Non-pigmented ciliary epithelial cell (primary cell): ENCODE measurements around a stretch of chr15.

DNA sequence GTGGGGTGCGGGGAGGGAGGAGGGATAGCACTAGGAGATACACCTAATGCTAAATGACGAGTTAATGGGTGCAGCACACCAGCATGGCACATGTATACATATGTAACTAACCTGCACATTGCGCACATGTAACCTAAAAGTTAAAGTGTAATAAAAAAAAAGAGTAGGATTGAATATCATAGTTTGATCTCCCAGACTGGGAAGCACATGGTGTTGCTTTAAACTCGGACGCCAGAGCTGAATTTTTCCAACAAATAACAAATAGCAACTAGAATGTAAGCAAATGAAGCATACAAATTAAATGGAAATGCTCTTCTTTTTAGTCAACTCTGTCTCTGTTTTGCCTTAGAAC, 157.1 kb downstream of the GOLGA6L6 start:
- RRBS: no CpG with 5 or more reads among the region's 5 CpGs

GRCh38 chr15:21262568-21263074, 177.7 kb downstream of the POTEB3 start:
- RRBS: 90% methylated on average over 3 of the region's 18 CpGs

- RRBS: no CpG with 5 or more reads among the region's 26 CpGs
Observed at GRCh38 chr15:22823824-22824603, 14.5 kb upstream of the NIPA2 start.

GRCh38 chr15:23395083-23395534, 40.6 kb downstream of the GOLGA8S start:
- RRBS: no CpG with 5 or more reads among the region's 10 CpGs

DNA sequence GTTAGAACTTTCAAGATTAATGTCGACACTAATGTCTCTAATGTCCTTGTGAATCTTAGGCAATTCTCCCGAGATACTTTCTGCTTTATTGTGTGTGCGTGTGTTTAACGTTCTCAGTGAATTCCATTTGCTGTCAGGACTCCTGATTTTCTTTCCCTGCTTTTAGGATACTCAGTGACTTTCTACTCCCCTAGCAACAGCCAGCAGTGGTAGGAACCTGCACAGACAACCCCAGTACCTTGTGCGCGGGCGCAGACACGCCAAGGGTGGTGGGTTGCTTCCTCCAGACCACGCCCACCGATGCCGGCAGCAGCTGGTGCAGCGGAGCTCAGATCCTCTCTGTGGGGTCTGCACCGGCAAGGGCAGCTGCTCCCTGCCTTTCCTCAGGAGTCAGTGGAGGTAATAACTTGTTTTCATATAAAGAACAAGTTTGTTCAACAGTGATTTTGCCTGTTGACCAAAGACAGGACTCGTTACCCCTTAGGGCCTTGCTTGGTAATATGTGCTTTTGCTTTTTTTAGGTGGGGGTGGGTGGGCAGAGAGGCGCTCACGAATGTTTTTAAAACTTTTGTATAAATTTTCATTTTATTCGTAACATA, 225.1 kb upstream of the NDN start:
- RRBS: 23% methylated on average over 3 of the region's 17 CpGs

DNA sequence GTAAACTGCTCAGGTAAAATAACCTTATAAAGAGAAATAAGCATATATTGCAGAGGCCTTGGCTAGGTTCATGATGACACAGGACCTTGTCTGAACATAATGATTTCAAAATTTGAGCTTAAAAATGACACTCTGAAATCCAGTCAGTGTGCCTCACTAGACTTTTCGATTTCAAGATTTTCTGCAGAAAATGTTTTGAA, 27.0 kb downstream of the SNRPN start:
- RRBS: no CpG with 5 or more reads among the region's 1 CpG

DNA sequence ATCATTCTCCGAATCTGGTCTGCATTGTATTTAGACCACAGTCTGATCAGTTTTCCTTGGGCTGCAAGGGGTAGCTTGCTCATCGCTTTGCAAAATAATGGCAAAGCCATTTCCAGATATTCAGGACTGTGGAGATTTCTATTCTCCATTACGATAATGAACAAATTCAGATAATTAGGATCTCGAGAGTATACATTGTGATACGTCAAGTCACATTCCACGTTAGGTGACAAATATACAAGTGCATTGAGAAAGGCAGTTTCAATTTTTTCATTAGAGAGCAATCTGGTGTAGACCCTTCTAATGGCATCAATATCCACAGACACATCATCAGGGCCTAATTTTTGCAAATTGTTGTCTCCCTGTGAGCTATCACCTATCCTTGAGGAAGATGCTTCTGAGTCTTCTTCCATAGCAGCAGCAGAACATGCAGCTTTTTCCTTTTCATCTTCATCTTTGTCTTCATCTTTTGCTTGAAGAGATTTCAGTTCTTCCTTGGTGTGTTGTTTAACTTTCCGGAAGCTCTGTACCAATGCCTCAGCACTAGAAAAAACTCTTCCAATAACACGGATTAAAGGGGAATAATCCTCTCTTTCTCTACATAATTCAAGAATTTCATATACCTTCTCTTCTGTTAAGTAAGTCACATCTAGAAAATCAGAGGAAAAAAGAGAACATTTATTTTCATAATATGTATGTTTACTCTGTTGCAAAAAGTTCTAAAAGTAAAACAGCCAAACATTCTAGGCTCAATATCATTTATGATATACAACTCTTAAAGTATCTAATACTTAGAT, 67.5 kb downstream of the UBE3A start:
- RRBS: no CpG with 5 or more reads among the region's 8 CpGs

DNA sequence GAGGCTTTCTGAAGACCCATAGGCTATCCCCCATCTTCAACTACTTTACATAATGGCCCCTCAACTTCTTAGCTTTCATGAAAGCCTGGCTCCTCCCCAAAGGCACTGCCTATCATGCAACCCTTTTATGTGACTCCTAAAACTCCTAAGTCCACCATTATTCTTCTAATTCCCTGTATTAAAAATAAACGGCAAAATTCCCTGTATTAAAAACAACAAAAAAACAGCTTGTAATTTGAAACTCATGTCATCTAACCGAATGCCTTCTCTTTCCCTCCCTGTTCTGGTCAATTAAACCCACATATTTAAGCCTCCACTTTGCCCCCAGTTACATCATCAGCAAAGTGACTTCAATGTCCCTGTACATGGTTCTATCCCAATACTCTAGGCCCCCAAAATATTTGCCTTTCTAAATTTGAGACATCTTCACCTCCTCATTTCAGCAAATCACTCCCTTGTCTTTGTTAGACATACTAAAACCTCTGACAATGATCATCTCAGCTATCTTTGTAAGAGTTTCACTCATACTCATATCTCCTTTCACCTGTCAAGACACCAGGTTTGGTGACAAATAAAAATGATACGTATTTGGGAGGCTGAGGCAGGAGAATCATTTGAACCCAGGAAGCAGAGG, 41.2 kb downstream of the UBE3A start:
- RRBS: no CpG with 5 or more reads among the region's 3 CpGs

GRCh38 chr15:25411542-25412552, 27.0 kb downstream of the UBE3A start:
- RRBS: no CpG with 5 or more reads among the region's 9 CpGs

DNA sequence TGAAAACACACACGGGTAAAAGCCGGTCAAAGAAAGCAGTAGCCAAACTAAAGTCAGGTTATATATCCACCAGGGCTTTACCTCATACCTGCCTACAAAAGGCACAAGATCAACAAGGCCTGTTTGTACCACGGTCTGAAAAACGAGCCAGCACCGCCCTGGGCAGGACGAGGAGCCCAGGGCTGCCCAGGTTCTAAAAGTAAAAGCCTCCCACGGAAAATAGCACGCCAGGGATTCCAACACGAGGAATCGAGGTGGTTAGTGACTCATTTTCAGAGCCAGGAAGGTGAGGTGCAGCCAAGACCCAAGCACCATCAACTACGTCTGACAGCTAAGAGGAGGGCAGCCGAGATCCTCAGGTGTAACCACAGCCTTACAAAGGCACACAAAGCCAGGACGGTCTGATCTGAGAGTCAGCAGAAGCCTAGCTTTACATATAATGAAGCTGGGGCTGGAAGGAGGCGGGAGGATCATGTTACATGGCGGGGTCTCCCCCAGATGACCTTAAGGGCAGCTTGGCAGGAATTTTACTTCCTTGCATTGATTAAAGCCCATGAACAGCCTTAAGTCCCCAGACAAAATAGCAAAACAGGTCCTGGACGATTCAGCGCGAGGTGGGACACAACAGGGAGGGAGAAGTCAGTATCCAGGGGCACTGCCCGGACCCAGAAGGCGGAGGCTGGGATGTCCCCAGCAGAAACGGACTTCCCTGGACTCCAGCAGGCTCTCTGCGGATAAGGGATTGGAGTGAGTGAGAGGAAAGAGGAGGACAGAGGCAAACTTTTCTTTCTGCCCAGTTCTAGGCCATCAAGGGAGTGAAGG, 52.4 kb downstream of the ATP10A start:
- RRBS: no CpG with 5 or more reads among the region's 22 CpGs

DNA sequence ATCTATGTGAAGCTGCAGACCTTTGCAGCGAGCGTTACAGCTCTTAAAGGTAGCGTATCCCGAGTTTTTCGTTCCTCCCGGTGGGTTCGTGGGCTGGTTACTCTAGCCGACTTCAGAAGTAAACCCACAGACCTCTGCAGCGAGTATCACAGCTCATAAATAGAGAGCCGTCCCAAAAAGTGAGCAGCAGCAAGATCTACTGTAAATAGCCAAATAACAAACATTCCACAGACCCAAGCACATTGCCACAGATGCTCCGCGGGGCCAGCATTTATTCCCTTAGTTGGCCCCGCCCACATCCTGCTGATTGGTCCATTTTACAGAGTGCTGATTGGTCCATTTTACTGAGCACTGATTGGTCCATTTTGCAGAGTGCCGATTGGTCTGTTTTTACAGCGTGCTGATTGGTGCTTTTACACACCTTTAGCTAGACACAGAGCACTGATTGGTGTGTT, 17.2 kb upstream of the GABRB3 start:
- RRBS: no CpG with 5 or more reads among the region's 15 CpGs

DNA sequence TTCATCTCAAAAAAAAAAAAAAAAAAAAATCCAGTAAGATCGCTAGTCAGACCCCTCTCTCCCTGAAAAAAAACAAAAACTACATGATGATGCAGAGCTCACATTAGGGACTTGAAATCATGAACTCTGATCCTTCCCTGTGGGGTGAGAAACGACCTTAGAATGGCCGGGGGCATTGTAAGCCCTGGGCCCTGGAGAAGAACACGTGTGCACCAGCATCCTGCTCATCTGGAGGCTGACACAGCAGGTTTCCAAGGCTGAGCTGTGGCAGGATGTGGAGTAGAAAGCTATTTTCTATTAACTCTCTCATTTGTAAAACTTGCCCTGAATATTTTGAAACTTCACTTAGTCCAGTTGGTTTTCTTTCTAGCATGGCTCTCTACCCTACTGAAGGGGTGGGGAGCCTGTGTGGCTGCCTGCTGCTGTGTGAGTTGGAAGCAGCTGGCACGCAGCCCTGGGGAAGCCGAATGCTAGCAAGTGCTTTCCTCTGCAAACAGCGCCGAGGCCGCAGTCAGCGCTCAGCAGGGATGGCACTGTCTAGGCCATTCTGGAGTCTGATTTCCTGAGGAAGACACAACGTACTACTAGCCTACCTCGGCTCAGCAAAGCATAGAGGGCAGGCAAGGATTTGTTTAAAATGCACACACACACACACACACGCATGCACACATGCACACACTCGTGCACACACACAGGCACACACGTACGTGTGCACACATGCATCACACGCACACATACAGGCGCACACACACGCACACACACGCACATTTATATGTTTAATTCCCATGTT, 58.0 kb downstream of the GABRG3 start:
- RRBS: no CpG with 5 or more reads among the region's 20 CpGs

GRCh38 chr15:27088723-27089653, 118.0 kb downstream of the GABRG3 start:
- RRBS: 97% methylated on average over 5 of the region's 25 CpGs

DNA sequence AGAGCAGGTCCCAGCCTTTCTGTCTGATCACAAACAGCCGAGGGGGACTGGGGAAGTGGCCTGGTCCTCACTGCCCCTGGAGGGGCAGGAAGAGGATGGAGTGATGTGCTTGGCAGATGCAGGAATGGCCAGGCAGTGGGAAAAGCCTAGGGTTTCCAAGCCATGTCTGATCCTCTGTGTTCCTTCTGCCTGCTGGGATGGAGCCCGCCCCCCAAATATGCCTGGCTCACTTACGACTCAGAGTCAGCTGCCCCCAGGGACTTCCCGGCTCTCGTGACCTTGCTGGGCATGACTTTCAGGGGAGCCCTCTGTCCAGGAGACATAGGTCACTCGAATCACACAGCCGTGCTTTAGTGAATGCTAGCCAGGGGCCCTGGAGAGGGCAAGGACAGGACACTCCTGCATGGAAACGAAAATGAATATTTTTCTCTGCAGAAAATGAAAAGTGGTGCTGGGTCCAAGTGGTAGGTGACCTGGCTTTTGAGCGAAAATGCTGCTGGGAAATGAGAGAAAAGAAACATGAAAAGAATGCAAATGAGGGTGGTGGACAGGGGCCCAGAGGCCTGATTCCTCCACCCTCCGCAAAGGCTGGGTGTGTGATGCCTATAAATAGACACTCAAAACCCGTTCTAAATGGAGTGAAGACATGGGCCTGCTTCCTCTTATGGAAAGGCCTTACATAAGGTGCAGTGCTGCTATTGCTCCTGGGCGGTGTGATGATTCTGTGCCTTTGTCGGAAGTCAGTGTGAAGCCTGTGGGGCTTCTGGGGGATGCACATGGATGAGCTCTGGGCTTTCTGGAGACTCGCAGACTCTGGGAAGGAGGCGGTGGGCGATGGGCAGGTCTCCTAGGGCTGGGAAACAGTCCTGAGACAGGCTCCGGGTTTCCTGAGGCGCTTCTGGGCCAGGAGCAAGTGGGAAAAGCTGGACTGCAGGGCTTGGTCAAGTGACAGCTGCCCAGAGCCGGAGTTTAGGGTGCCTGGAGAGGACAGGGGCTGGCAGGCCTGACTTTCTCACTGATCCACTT, 107.5 kb downstream of the APBA2 start:
- RRBS: 87% methylated on average over 3 of the region's 19 CpGs

DNA sequence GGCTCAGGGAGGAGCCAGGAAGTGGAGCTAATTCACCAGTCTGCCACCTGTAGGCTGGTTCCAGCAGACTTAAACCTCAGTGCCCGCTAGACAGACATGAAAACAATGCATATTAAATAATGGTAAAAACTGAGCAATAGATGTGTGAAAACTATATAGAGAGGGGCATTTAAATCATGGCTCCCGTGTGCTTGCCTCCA, 1.9 kb downstream of the ENTREP2 start:
- RRBS: no CpG with 5 or more reads among the region's 2 CpGs

- RRBS: no CpG with 5 or more reads among the region's 10 CpGs
Observed at GRCh38 chr15:30960721-30961487, 30.5 kb downstream of the MTMR10 start.

GRCh38 chr15:30991917-30992130, 396 bp upstream of the MTMR10 start:
- RRBS: 2% methylated on average over 4 of the region's 20 CpGs

GRCh38 chr15:31014212-31014684, 22.8 kb upstream of the MTMR10 start:
- RRBS: no CpG with 5 or more reads among the region's 1 CpG

- RRBS: no CpG with 5 or more reads among the region's 4 CpGs
Observed at GRCh38 chr15:31216694-31216922, 110.0 kb upstream of the KLF13 start.

DNA sequence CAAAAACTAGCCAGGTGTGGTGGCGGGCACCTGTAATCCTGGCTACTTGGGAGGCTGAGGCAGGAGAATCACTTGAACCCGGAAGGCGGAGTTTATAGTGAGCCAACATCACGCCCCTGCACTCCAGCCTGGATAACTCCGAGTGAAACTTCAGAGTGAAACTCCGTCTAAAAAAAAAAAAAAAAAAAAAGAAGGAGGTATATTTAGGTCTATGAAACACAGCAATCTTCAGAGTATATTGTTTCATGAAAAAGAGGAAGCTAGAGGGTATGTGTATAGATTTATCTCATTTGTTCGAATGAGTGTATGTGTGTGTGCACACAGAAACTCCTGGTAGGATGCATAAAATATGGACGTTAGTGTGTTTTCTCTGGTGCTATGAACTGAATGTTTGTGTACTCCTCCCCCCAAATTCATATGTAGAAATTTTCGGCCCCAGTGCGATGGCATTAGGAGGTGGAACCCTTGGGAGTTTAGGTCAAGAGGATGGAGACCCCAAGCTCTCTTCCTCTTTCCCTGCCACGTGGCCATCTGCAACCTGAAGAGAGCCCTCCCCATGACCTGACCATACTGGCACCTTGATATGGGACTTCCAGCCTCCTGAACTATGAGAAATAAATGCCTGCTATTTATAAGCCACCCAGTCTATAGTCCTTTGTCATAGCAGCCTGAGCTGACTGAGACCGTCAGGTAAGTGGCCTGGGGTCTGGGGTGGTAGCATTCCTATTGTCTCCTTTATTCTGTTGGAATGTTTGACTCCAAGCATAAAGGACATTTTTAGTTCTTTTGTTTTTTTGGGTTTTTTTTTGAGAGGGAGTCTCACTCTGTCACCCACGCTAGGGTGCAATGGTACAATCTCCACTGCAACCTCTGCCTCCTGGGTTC, 98.5 kb upstream of the KLF13 start:
- RRBS: no CpG with 5 or more reads among the region's 13 CpGs